A673 (cell line): ENCODE results near the gene ZEB2.

DNA sequence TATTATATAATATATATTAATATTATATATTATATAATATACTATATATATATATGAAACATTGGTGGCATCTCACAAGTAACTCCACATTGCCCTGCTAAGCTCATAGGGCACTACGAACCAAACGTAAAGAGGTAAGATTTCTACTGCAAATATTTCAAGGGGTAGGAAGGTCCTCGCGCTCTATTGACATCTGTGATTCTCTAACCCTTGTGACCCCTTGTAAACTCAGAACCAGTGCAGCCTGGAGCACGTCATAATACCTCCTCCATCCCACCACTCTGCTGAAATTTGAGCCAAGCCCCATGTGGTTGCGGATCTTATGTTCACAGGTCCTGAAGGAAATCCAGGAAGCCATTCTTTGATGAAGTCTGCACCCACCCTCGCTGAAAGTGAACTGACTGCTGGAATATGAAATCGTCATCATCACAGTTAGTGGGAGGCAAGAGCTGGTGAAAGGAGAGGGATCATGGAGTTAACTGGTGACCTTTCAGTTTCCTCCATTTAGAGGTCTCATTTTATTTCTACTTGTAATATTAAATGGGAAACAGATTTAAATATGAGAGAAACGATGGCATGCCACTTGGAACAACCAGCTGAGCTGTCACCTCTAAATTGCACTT lies 21.7 kb downstream of the ZEB2 start:
- PRO-cap = no peak

GRCh38 chr2:144501729-144502339 lies 18.1 kb downstream of the ZEB2 start:
- PRO-cap = no peak

DNA sequence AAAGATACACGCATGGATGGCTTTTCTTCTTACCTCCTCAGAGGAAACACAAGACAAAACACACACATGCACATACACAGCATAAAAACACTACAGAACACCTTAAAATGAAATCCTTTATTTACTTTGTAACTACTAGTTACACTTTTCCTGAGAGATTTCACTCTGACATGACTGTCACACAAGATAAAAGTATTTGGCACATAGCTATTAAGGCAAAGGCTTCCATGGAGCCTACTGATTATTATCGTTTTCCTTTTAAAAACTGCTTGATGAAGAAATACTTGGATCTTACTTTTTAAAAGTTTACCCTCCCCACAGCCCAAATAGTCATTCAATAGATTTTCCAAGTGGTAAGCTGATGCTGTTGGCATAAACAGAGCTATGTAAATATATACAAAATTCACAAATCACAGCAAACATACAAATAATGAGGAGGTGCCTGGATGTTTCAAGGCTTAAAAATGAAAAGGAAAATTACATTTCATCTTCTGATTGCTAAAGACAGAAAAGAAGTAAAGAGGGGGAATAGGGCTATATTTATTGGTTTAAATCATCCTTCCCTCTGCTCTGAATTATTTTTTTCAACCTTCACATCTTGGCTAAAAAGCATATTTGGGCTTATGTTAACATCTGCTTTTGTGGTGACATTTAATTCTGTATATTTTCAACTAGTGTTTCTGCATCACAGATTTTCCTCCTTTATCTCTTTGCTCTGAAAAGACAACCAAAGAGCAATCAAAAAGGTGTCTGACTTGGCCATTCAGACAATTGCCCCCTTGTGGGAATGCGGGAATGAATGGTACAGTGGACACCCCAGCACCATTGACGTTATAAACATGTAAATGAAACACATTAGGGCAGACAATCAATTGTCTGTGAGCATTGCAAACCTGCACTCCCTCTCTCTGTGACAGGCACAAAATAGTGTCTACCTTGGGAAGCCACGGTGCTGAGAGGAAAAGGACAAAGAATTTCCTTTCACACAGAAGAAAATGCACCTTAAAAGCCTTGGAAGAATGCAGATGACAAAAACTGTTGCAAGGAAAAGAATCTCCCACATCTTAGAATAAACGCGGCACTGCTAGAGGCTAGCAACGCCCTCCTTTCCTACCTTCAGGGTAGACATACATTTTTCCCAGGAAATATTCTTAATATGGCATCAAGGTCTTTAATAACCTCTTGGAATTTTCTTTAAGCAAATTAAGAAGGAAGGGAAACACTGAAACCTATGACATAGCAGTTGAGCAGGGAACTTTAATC lies 8.2 kb downstream of the ZEB2 start:
- PRO-cap = no peak

DNA sequence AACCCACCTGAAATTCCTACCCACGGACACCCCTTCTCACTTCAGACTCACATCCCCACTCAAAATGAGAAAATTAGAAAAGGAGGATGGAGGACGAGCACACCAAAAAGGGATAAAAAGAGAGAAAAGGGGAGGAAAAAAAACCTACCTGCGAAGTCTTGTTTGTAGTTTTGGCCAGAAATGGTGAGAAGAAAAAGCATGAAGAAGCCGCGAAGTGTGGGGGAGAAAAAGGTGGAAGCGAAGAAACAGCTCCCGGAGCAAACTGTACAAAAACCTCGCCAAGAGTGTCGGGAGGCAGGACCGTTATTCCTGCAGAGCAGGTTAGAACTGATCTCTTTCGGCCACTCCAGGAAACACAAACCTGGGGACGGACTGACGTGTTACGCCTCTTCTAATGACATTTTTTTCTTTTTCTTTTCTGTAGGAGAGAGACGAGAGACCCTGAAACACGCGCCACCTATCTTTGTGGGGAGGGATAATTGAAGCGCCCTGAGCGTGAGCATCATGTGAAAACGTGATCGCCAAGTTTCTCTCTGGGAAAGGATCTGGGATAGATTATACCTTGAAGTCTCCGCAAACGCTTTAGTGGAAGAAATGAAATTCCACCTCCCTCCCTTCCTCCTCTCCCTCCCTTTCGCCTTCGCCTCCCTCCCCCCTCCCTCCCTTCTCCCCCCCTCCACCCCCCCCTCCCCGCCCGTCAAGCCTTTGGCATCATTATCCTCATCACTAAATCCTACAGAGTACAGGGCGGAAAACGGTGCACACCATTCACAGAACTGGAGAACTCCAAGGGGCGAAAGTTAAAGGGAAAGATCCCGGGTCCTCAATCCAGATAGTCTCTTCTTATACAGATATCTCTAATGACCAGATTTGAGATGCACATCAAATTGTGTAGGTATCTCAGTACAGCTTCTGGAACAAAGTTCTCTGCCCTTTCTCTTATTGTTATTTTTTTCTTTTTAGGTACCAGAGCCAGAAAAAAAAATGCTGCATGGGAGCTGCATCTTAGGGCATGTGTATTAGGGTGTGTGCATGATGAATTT lies at the start of gene ZEB2:
Gene ZEB2, minus strand, starts transcription at position 329 of the 1,043 bp plus-strand sequence.
- PRO-cap = bidirectional peak, plus-strand start at position 771 of the sequence, minus-strand start at position 329 of the sequence

- PRO-cap = unidirectional peak, plus-strand start at chr2:144521581
Measured at GRCh38 chr2:144521391-144522030, 1.6 kb upstream of the ZEB2 start.

DNA sequence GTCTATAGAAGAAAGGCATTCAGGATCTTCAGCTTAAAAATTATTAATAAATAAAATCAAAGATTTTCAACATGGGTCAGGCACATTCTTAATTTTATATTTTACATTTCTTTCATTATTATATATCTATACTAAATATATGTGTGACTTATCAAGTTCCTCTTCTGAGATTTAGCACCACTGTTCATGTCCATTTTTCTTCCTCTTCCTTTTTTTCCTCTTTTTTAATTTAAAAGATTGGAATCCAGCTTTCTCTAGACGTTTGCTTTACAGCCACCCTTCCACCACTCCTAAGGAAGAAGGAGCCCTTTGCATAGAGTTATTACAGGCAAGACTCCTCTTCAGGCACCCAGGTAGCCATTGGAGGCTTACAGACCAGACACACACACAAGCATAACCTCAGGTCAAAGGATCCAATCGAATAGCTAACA lies 2.2 kb upstream of the ZEB2 start:
- PRO-cap = no peak

- PRO-cap = no peak
Measured at GRCh38 chr2:144659528-144660252, 139.8 kb upstream of the ZEB2 start.

GRCh38 chr2:145022838-145023412 lies 503.0 kb upstream of the ZEB2 start:
- PRO-cap = no peak

DNA sequence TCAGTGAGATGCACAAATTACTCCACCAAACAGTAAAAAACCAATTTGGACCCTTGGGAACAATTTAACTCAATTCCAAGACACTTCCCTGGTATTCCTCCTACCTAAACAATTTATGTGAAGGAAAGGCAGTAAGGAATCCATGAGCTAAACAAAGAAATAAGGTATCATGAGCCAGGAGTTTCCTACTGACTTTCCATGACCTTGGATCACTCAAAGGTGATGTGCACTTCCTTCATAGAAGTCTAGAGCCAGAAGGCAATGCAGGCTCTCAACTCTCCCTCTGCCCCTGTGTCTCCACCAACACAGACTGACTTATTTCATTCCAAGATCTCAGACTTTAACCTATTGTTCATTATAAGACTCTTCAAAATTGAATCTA lies 230.6 kb upstream of the ACVR2A start:
- PRO-cap = no peak

DNA sequence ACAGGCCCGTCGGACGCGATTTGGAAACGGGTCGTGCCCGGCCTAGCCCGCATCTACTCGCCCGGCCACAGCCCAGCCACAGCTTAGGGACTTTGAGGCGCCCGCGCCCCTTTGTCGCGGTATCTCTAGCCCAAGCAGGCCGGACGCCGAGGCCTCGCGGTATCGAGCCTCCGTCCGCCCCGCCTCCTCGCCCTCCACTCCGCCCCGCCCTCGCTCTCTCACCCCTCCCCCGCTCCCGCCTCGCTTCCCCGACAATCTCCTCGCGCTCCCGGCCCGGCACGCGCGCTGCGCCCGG lies 775 bp upstream of the ACVR2A start:
- PRO-cap = bidirectional peak, plus-strand start at position 254 of the sequence, minus-strand start at position 94 of the sequence

DNA sequence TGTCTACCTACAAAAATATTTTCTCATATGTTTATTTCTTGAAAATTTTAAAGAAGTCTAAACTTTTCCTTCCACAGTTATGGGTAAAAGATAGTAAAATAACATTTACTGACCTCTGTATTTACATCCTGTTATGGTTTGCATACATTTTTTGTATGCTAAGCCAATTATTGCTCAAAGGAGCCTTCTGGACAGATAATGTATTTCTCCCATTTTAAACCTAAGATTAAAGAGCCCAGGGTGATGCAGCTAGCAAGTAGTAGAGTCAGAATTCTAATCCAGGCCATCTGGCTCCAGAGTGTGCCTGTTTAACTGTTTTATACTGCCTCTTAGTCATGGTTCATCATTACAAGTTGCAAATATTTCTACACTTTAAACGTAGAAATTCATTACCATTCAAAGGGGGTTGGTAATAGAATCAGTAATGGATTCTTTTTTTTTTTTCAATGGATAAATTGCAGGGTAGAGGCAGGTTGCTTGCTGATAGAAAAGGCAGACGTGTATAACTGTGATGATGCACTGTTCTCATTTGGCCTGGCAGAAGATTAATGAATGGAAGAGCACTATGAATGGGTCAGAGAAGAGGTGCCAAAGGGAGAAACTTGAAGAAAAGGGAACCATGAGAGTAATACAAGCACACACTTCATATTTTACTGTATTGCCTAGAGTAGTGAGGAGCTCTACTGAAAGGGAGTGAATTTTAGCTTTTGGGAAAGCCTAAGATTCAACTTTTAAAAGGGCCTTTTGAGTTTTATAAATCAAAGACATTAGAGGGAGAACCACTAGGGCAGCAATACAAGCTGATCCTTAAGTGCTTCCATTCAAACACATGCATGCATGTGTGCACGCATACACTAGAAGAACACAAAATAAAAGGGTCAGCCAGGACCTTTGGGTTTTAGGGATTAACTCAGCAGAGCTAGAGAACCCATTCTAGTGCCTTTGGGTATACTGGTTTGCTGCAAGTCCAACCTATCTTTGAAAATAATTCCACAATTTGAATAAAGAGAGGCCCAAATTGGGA lies 52.6 kb downstream of the EPC2 start:
- PRO-cap = no peak

DNA sequence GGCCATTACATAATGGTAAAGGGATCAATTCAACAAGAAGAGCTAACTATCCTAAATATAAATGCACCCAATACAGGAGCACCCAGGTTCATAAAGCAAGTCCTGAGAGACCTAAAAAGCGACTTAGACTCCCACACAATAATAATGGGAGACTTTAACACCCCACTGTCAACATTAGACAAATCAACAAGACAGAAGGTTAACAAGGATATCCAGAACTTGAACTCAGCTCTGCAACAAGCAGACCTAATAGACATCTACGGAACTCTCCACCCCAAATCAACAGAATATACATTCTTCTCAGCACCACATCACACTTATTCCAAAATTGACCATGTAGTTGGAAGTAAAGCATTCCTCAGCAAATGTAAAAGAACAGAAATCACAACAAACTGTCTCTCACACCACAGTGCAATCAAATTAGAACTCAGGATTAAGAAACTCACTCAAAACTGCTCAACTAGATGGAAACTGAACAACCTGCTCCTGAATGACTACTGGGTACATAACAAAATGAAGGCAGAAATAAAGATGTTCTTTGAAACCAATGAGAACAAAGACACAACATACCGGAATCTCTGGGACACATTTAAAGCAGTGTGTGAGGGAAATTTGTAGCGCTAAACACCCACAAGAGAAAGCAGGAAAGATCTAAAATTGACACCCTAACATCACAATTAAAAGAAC lies 62.8 kb downstream of the EPC2 start:
- PRO-cap = no peak

DNA sequence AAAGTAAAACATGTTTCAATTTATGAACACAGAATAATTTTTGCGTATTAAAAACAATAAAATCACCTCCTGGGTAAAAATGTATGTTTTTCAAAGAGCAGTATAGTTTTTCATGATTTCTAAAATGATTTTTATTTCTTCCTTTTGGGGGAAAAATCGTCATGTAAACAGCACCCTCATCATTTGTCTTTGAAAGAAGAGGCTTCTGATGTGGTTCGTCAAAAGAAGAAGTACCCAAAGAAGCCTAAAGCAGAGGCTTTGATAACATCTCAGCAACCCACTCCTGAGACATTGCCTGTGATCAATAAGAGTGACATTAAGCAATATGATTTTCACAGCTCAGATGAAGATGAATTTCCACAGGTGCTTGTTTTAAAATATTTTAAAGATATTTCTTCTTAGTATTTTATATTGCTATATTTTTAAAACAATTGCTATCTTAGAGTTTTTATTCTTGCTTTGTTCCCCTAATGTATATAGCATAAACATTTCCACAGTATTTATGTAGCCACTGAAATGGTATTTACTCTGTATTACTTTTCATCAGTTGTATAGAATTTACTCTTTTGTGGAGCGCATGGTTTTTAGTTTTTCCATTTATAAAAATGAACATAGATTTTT lies 110.1 kb upstream of the KIF5C start:
- PRO-cap = no peak

DNA sequence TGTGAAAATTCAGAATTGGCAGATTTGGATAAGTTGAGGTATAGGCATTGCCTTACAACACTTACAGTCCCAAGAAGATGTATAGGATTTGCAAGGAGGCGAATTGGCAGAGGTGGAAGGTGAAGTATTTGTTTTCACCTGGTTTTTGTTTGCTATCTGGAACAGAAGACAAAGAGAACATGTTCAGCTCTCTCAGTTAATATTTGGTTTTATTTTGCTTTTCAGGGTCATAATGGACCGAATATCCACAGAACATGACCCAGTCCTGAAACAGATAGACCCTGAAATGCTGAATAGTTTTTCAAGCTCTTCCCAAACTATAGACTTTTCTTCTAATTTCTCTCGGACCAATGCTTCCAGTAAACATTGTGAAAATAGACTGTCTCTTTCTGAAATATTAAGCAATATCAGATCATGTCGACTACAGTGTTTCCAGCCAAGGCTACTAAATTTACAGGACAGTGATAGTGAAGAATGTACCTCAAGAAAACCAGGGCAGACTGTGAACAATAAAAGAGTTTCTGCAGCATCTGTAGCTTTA lies 104.1 kb upstream of the KIF5C start:
- PRO-cap = no peak

- PRO-cap = no peak
Measured at GRCh38 chr2:148999503-149000065, 38.9 kb upstream of the LYPD6B start.

DNA sequence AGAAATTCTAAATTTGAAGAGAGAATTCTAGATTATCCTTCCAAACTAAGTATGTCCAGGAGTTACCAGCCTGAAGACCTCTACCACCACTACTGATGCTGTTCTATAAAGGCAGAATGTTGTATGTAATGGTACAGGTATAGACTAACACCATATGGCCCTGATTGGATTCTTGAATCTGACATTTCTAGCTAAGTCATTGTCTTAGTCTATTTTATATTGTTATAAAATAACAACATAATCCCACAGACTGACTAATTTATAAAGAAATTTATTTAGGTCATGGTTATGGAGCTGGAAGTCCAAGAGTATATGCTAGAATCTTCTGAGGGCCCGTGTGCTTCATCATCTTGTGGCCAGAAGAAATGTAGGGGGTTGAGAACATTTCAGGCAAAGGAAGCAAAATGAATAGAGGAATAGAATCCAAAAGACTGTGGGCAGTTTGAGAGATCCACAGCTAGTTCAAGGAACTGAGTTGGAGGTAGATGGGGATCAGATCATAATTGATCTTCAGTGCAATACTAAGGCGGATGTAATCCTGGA lies 4.0 kb upstream of the MMADHC start:
- PRO-cap = no peak

- PRO-cap = no peak
Measured at GRCh38 chr2:150410722-150411419, 76.6 kb downstream of the RND3 start.

- PRO-cap = no peak
Measured at GRCh38 chr2:150469520-150470379, 17.7 kb downstream of the RND3 start.

GRCh38 chr2:150476706-150477365 lies 10.6 kb downstream of the RND3 start:
- PRO-cap = no peak

- PRO-cap = no peak
Measured at GRCh38 chr2:150619856-150620341, 132.4 kb upstream of the RND3 start.